Hematopoietic multipotent progenitor cell (in vitro differentiated cells): Measurements from ENCODE around the genes ALDH18A1, CCNJ, DNTT and PIK3AP1.

DNA sequence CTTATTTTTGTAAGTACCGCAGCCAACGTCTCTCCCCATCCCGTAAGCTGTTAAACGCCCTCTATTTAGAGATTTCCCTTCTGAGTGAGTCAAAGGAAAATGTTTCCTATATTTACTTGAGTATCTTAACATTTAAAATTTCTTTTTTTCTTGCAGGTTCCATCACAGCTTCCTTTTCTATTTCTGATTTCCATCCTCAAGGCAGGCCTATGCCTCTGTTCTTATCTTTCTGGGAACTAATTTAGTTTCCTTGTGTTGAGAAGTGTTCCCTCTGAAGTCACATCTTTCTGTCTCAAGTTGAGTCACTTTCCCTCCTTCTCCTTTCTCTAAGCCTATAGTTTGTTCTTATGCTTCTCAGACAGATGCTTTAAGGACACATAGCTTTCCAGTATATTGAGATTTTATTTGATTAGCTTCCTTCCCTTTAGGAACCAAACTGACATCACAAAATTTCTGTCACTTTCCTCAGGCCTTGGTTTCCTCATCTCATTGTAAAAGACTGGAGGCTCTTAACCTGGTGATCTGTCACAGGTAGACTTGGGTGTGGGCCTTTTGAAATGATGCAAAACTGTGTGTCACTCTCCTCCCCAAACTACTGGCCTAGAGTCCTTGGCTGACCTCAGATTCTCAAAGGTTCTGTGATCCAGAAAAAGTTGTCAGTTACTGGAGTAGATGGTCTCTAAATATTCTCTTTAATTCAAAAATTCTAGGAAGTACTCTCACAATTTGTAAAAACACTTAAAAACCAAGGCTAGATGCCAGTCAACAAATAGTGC lies 38.9 kb upstream of the PDLIM1 start:
- CAGE, long polyA plus RNA = no peak

GRCh38 chr10:95351060-95351335 lies 60.2 kb upstream of the PDLIM1 start:
- CAGE, long polyA plus RNA = no peak

DNA sequence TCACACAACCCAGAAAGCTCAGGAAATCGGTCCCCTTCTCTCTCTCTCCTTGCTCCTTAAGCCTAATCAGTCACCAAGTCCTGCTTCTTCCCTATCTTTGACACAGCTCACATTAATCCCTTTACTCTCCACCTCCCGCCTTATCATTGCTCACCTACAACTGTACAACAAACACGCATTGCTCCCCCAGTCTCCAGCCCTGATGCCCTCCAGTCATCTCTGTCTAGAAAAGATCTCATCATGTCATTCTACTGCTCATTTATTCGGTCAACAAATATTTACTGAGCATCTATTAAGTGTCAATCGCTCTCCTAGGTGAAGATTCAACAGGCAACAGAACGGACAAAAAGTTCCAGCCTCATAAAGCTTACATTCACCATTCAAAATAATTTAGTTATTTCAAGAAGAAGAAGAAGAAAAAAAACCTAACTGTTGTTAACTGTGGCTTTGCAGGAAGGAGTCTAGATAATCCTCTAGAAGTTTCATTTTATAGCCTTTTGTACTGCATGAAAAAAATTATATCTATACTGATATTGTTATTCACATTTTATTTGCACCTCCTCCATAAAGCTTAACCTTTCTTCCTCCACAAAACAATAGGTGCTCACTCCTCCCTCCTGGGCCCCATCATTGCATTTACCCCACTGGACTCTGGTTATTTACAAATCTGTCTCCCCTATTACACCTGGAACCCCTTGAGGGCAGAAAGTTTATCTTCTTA lies 71.9 kb upstream of the PDLIM1 start:
- CAGE, long polyA plus RNA = no peak

GRCh38 chr10:95391766-95392398 lies 101.1 kb upstream of the PDLIM1 start:
- CAGE, long polyA plus RNA = no peak

DNA sequence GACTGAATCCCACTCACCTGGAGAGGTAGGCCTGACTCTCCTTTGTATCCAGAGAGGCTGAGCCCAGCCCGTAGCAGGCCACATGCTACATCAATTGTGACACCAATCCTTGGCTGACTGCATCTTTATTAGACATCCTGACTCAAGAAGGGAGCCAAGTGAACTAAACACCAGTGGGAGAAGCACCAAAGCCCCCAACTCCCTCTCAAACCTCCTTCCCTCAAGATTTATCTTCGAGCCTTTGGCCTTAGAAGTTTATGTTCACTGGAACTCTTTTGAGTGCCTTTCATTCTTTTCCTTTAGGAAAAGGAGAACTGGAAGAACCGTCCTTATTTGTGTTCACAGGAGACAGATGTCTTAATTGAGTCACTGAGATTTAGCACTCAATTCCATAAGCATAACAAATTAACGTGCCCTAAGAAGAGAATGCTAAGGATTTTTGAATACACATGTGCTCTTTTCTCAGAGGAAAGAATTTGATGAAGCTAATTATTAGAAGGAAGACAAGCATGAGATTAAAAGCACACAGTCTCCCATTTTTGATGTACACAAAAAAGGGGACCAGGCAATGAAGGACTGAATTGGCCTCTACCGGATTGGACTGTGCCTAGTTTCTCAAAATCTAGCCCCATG lies 125.7 kb upstream of the PDLIM1 start:
- CAGE, long polyA plus RNA = no peak

- CAGE, long polyA plus RNA = no peak
These were observed 86.3 kb downstream of the SORBS1 start for GRCh38 chr10:95474763-95475379.

DNA sequence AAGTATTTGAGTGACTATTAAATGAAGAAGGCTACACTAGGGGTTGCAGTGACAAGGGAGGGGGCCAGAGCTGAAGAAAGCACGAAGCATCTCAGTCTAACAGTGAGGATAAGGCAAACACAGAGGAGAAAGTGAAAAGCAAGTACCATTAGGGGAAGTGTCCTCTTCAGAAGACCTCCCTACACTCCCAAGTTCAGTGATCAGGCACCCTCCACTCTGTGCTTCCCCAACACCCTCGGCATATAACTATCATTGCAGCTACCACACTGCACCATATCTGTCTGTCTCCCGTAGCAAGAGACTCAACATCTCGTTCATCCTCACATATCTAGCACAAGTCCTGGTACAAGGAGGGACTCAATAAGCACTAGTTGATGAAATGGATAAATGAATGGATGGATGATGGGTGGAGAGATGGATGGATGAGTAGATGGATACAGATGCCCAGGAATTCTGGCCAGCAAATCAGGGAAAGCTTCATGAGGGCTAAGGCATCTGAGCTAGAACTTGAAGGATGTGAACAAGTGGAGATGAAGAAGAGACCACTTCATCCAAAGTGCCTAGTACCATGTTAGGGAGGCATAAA lies 26.4 kb downstream of the SORBS1 start:
- CAGE, long polyA plus RNA = no peak

DNA sequence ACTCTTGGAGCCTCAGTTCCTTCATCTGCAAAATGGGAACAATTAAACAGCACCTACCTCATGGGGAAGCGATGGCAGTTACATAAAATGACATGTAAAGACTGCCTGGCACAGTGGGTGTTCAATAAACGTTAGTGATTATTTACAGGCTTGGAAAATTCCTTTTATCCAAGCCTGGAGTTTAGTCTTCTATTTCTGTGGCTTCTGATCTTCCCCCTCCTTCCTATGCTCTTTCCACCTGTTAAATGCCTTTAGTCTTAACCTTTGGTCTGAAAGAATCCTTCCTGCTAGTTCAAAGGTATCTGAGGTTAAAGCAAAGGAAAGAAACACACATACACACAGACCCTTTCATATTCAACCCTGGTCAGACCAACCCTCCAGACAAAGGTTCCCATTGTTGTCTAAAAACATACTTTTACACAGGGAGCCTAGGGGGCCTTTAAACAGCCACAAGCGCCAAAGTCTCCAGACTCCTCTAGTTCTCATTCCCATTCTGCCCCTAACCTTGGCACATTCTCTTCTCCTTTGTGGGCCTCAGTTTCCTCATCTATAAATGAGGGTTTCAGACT lies 21.5 kb downstream of the SORBS1 start:
- CAGE, long polyA plus RNA = no peak

DNA sequence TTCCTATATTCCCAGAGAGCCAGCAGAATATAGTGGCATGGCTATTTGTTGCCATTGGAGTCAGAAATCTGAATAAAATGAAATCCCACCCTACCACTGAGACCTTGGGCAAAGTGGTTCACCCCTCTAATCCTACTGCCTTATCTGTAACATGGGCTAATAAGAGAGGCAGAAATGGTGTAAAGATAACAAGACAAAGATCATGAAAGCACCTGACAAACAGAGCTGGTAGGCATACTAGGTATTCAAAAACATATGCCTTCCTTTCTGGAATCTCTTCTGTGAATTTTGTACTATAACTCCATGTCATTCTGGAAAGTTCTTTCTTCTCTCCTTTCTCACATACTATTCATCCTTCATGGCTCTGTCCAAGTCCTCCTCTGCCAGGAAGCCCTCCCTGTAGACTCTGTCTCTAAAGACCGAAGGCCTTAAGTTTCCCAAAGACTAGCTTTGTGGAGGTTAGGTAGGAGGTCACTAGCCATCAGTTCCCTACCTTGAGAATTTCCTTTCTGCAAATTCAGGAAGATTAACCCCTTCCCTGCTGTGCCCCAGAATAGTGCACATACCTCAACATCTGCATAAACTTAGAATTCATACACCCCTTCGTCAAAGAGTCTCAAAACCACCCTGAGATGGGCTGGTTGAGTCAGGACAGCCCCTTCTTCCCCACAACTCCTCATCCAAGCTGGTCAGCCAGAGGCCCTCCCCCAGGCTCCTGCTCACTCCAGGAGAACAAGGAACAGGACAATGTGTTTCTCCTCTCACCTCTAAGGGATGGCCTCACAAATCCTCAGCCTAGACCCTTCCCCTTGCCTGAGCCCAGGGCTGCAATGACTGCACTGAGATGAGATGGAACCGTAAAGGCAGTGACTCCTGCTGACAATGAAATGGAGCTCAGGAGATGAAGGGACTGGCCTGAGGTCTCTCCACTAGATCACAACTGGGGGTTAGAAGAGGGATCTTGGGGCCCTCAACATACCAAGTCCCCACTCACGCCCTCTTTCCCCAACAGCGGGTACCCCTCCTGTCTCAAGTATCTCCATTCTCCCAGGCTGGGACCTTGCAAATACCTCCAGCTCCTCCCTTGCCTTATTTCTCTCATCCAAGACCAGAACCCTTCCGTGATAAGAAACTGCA lies 20.5 kb downstream of the SORBS1 start:
- CAGE, long polyA plus RNA = no peak

DNA sequence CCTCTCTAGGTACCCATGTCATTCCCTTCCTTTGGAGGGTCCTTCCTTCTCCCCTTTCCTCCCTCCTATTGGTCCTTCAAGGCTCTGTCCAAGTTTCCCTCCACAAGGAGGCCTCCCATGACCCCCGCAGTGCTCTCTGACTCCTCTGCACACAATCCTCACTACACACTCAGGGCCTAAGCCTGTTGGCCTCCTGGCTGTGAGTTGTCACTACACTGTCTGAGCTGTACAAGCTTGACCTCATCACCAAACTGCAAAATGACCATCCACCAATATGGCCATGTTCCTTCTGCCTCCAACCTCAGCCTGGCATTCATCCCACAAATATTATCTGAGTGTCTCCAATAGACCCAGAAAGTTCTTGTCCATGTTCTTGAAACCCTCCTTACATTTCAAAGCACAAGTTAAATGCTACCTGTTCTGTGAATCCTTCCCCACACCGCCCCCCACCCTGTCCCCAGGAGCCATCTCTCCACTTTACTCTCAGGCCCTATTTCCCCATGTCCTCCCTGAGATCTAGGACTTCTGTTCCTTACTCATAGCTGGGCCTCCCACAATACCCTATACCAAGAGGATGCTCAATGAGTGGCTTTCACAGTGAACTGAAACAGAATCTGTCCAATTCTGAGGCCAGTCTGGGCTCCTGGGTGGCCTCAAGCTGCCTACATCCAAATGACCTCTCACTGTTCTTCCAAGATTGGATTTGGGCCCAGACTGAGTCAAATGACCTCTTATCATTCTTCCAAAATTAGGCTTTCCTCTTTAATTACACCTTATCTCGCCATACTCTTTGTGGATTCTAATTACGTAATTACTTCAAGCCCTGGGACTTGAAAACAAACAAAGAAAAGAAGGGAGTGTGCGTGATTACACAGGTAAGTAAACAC lies 19.2 kb downstream of the SORBS1 start:
- CAGE, long polyA plus RNA = no peak

DNA sequence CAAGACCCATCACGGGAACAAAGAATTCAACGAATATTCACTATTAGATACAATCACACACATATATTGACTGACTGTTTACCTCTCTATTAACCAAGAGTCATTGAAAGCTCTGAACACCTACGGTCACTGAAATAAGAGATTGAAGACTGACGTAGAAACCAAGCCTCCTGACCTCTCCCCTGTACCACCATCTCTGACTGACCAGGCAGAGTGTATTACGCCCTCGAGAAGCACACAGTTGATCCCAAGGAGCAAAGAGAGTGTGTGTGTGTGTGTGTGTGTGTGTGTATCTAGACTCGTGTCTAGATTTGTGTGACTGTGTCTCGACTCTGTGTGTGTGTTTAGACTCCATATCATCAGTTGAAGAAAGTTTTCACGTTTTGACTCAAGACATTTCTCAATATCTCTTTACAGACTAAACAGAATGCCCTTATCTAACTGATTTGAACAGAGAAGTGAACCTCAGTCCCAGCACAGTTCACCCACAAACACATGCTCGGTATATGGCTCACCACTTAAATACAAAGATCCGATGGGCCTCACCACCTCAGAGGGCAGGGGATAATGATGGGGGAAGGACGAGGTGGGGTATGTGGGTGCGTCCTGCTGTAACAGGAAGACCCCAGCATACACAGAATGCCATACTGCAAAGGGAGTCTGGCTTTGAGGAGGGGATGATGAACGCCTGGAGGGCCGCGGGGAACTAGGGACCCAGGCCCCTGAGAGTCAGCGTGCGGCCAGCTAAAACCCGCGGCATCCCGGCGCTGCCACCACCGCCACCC lies 900 bp downstream of the ALDH18A1 start:
- CAGE, long polyA plus RNA = no peak

DNA sequence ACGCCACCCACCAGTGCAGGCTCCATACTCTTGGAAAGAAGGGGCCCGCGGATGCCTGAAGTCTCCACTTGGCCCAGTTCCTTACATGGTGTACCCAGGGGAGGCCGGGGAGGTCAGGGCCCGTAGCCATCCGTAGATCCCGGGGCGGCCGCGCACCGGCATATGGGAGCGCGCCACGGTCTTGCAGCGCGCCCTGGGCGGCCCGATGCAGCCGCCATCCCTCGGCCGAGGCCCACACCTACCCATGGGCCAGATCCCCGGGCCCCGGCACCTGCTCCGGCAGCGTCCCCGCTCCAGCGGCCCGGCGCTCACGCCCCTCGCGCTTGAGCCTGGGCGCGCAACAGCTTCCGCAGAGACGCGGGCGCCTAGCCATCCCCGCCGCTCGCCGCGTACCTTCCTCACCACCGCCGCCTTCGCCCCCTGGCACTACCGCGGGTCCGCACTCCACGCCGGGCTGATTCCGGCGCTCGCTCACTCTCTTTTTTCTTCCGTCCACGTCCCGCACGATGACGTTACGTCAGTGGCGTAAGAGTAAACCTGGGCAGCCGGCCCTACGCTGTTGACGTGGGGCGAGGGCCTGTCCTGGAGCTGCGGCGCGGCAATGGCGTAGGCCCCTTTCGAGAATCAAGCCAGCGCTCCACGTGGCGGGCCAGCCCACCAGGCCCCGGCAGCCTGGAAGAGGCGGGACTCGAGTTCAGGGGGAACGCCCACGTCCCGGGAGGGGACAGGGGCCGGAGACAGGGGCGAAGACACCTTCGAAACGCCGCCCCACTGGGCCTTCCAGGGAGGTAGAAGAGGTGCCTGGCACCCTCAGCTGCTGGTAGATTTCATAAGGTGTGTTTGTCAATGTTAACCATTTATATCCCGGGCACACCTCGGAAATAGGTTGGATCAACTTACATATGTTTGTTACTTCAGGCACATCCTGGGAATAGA lies at the start of gene ALDH18A1:
TSS of gene ALDH18A1 (minus strand) at position 508 of the 936 bp plus-strand sequence.
- CAGE, long polyA plus RNA = start-site peak on the minus strand centred at position 487 of the sequence, 65 bp wide, 86 reads

- CAGE, long polyA plus RNA = no peak
These were observed 7.5 kb upstream of the ALDH18A1 start for GRCh38 chr10:95664049-95664387.

- CAGE, long polyA plus RNA = no peak
These were observed 2.6 kb downstream of the ENTPD1 start for GRCh38 chr10:95758522-95759086.

DNA sequence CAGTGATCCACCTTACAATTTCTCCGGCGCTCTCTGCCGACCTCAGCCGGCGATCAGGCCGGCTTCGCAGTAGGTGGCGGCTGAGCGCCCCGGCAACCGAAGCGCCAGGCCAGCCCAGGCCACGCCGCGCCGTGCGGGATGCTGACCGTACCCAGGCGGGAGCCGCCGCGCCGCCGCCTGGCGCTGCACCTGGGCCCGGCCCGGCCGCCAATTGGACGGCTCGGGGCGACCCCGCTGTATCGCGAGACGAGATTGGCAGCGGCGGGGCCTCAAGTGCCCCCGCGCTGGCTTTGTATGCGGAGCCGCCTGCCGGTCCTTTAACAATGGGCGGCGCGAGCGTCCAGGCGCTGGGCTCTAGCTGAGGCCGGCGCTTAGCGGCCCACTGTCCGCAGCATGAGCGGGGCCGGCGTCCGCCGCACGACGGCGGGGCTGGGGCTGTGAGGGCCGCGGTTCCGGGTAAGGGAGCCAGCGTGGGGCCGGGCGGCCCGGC lies at the start of gene CCNJ:
TSS of gene CCNJ (plus strand) at position 320 of the 490 bp plus-strand sequence.
- CAGE, long polyA plus RNA = no peak

DNA sequence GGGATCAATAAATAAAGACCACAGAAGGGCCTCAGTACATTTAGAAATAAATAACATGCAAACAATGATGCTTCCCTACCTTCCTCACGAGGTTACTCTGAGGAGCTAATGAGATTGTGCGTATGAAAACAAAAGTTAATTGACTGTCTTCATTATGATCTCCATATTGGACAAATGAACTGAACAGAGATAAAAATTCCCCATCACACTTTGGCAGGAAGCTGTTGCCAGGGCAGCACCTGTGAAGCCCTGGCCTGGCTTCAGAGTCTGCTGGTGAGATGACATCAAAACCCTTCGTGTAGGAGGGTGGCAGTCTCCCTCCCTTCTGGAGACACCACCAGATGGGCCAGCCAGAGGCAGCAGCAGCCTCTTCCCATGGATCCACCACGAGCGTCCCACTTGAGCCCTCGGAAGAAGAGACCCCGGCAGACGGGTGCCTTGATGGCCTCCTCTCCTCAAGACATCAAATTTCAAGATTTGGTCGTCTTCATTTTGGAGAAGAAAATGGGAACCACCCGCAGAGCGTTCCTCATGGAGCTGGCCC lies at the start of gene DNTT:
TSS of gene DNTT (plus strand) at position 312 of the 544 bp plus-strand sequence.
- CAGE, long polyA plus RNA = start-site peak on the plus strand centred at position 323 of the sequence, 24 bp wide, 181 reads

DNA sequence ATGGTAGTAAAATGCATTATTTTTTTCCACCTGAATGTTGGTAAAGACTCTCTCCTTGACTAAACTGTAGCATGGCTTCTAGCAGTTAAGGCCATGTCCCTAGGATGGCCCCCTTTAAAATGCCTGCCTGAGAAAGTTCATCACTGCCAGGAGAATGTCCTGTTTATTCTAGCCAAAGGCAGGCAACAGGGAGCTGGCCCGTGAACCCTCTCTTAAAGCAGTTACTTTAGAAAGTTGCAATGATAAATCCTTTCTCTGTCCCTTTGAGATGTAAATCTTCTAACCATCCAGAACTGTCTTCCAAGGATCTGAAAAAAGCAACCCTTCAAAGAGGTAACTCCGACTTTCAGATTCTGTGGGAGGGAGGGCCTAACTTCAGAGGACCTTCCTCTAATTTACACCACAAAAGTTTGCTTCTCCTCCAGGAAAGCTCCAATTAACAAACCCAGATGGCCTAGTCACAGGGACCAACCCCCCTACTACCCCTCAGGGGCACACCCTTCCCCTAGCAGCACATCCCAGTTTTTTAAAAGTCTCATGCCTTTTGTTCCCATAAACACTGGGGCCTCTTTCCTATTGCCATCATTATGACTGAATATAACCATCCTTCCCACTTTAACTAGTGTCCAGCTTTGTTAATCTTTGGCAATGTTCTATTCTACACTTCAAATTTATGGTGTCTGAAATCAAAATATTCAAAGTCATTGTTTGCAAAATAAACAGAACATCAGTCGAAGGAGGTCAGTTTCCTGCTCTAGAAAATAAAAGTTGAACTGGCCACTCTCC lies 5.6 kb downstream of the DNTT start:
- CAGE, long polyA plus RNA = no peak

DNA sequence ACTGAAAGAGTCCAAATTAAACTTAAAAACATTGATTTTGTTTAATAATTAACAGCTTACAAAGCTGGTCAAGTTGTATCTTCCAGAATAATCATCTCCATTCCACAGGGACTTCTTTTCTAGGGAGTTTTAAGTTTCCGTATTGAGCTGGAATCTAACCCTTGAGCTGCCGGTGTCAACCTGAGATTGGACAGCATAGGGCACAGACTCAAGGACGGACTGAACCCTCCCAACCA lies 43.7 kb downstream of the PIK3AP1 start:
- CAGE, long polyA plus RNA = no peak

- CAGE, long polyA plus RNA = no peak
These were observed 10.8 kb downstream of the PIK3AP1 start for GRCh38 chr10:96709337-96710075.

GRCh38 chr10:96720345-96721308 lies at the start of gene PIK3AP1:
TSS of gene PIK3AP1 (minus strand) at chr10:96720514.
- CAGE, long polyA plus RNA = no peak